Foreskin keratinocyte (primary cell): ENCODE measurements around the genes DGKD, UGT1A3 and HJURP.

DNA sequence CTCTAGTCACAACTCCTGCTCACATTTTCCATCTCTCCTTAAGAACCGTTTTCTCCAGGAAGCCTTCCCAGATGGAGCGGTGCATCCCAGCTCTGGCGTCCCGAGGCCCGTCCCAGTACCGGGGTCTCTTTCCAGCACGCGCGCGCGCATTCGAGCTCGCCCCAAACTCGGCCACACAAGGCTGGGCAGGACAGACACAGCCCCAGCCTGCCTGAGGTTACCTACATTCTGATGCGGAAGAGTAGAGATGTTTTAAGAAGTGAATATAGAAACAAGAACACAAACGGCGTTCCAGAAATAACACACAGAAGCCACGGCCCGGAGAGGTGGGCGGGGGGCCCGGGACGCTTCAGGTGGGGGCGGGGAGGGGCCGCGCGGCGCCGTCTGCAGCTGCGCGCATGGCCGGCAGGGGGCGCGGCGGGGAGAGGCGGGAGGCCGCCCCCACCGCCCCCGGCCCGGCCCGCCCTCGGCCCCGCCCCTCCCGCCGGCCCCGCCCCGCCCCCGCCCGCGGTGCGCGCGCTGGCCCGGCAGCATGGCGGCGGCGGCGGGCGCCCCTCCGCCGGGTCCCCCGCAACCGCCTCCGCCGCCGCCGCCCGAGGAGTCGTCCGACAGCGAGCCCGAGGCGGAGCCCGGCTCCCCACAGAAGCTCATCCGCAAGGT, at the start of gene DGKD:
DGKD (plus strand) TSS at position 508 of the 660 bp plus-strand sequence.
- RAMPAGE, total RNA: no peak

GRCh38 chr2:233359027-233359808, 4.9 kb downstream of the DGKD start:
- RAMPAGE, total RNA: no peak

DNA sequence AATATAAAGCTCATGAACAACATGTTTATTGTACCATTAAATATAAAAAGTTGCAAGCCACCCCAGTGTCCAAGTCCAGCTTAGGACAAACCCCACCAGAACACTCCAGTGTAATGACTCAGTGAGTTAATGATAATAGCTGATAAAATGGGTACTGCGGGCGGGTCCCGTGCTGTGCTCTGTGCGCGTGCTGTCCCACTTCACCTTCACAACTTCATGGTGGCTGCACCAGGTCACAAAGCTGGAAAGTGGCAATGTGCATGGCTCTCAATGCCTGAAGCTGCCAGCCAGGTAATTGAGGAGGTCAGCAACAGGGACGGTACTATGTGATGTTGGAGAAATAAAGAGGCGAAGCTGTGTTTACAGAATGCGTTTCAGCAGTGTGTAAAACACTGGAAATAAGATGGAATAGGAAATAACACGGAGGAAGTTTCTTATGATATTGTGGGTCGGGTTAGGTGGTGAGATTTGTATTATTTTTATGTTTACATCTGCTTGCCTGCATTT, 18.6 kb downstream of the DGKD start:
- RAMPAGE, total RNA: no peak

- RAMPAGE, total RNA: no peak
Observed at GRCh38 chr2:233399383-233400014, 45.2 kb downstream of the DGKD start.

GRCh38 chr2:233413543-233414684, 59.6 kb downstream of the DGKD start:
- RAMPAGE, total RNA: no peak

- RAMPAGE, total RNA: no peak
Observed at GRCh38 chr2:233420430-233421438, 66.4 kb downstream of the DGKD start.

- RAMPAGE, total RNA: no peak
Observed at GRCh38 chr2:233519959-233520556, 46.5 kb downstream of the USP40 start.

GRCh38 chr2:233523125-233523915, 43.3 kb downstream of the USP40 start:
- RAMPAGE, total RNA: no peak

GRCh38 chr2:233728297-233729273, at the start of gene UGT1A3:
UGT1A3 (plus strand) TSS chr2:233729042.
- RAMPAGE, total RNA: no peak

DNA sequence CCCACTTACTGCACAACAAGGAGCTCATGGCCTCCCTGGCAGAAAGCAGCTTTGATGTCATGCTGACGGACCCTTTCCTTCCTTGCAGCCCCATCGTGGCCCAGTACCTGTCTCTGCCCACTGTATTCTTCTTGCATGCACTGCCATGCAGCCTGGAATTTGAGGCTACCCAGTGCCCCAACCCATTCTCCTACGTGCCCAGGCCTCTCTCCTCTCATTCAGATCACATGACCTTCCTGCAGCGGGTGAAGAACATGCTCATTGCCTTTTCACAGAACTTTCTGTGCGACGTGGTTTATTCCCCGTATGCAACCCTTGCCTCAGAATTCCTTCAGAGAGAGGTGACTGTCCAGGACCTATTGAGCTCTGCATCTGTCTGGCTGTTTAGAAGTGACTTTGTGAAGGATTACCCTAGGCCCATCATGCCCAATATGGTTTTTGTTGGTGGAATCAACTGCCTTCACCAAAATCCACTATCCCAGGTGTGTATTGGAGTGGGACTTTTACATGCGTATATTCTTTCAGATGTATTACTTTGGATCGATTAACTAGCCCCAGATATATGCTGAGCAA, 686 bp downstream of the UGT1A1 start:
- RAMPAGE, total RNA: no peak

GRCh38 chr2:233761288-233761786, 1.3 kb downstream of the UGT1A1 start:
- RAMPAGE, total RNA: no peak

- RAMPAGE, total RNA: no peak
Observed at GRCh38 chr2:233775454-233775951, 2.6 kb upstream of the MROH2A start.

GRCh38 chr2:233854162-233854981, at the start of gene HJURP:
HJURP (minus strand) TSS chr2:233854535.
- RAMPAGE, total RNA: start-site peak on the minus strand at chr2:233854501-233854532, 418 and 303 reads in 2 replicates

DNA sequence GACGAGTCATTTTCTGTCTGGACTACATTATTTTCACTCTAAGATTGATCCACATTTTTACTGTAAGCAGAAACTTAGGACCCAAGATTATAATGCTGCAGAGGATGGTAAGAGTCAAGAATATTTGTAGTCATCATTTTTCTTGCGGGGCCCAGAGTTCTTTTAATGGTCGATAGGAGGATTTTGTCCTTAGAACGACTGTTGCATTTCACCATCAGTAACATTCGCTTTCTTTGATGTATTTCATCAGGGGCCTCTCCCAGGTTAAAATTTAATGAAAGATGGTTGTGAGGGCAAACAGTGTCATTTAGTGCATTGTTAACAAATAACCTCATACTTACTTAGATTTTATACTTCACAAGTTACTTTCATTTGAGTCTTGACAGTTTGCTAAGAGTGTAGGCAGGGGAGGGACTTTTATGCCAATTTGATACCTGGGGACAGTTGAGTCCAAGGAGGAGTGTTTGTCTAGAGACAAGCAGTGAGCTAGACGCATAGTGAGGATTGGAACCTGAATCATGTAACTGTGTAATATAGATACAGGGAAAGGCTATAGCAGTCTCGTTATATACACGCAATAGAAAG, 64.7 kb downstream of the TRPM8 start:
- RAMPAGE, total RNA: no peak

DNA sequence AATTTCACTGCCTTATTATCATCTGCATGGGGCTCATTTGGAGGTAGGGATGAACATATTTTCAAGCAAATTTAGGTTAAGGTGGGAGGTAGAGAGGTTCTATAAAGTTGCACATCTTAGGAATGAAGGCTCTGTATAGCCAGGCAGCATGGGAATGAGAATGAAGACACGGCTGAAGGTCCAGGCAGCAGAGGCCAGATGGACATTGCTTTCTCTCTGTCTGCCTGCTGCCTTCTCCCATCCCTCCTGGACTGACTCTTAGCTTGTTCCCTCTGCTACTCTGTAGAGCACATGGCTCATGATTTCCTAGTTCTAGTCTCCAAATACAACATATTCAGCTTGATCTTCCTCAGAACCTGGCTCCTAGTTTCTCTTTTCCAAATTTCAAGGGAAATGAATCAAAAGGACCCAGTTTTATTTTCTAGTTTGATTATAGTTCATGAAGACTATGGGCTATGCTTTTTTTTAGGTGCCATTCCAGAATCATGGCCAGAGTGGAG, 1.2 kb downstream of the SPP2 start:
- RAMPAGE, total RNA: no peak

DNA sequence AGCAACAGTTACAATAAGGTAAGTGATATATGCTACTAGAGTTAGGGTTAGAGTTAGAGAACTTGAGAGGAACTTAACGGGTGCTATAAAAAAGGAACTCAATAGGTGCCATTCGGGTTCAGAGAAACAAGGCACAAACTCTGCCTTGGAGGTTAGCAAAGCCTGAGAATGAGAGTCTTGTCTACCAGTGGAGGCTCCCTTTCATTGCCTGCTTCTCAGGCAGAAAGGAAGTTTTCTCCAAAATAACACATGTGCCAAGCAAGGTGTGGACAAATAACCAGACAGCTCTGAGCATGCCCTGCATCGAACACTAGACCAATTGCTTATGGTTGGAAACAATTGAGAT, 189.3 kb downstream of the ARL4C start:
- RAMPAGE, total RNA: no peak

GRCh38 chr2:234308499-234309280, 188.2 kb downstream of the ARL4C start:
- RAMPAGE, total RNA: no peak

- RAMPAGE, total RNA: no peak
Observed at GRCh38 chr2:234323112-234323608, 173.7 kb downstream of the ARL4C start.

DNA sequence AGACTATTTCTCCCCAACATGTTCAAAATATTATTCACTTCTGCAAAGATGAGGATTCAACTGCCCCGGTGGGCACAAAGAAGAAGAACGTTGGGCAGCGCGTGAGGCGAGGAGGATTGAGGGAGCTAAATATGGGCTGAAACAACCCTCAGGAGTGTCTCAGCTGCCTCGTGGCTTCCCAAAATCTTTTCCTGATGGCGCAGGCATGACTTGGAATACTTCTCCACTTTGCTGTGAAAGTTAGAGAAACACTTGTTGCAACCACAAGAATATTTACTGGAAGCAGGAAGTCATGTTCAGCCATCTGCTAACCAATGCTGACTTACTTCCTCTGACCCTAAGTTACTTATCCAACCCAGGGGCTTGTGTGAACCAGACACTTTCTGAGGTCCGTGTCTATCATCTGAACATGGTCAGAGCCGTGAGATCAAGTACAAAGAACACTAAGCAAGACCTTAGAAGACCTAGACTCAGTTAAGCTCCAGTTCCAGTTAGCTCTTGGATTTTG, 148.8 kb downstream of the ARL4C start:
- RAMPAGE, total RNA: no peak

GRCh38 chr2:234444162-234444579, 52.7 kb downstream of the ARL4C start:
- RAMPAGE, total RNA: no peak